ENCODE results near the gene NOL6.

DNA sequence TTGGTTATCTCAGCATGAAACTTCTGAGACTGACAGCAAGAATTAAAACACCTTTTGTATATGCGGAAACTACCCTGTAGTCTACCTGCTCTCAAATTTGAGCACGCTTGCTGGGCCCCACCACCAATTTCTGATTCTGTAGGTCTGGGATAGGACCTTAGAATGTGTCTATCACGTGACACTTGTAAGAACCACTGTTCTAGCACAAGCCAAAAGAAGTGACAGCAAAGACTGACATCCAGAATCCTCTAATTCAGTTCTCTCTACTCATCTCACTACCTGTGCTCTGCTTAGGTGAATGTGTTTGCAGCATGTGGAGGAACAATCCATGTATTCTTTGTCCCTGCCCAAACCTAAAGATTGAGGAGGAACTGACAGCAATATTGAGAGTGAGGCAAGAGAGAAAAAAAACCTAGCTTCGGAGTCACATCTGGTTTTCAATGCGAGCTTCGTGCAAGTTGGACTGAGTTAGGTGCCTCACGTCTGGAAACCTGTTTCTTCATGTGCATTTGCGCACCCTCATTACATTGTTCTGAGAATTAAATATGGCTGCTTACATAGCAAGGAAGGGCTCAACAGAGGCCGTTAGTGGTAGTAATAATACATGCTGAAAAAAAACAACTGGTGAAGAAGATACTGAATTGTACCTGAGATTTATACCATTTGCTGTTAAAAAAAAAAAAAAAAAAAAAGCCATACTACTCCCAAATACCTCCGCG is 18.4 kb downstream of the DNAJA1 start:
- PRO-cap, result no peak
- RAMPAGE, long total RNA, result no peak

- PRO-cap, result no peak
- RAMPAGE, long total RNA, result no peak
Measured at GRCh38 chr9:33082096-33082603, 5.7 kb upstream of the SMU1 start.

GRCh38 chr9:33113043-33113630 is 36.7 kb upstream of the SMU1 start:
- PRO-cap, result no peak
- RAMPAGE, long total RNA, result no peak

DNA sequence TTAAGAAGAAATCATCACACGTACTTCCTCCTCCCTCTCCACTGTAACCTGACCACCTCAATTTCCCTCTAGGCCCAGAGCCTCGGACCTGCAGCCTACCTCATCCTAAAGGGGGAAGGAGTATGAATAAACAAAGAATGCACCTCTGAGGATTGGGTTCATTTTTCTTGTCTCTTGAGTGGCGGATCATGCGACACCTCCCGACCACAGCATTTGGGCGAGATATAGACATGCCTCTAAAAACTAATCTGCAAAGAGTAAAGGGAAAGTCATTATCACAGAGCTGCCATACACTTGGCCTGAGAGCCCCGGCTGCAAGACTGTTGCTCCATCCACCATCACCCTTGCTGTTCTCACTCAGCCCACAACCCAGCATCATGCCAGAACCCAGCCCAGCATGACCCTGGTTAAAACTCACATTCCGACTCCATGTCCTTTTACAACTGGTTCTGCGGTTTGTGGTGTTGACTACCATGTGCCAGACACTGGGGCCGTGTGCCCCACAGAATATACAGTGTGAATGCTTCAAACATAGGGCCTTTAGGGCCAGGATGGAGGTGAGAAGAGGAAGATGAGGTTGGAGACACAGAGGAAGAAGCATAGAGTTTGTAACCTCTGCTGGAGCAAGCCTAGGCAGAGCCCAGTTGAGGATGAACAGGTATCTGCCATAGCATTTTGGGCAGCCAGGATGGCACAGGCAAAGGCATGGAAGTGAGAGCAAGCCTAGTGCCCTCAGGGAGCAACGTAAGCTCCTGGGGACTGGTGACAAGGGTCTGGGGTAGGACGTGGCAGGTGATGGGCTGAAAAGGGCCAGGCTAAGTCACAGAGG is 37.4 kb upstream of the SMU1 start:
- PRO-cap, result no peak
- RAMPAGE, long total RNA, result no peak

DNA sequence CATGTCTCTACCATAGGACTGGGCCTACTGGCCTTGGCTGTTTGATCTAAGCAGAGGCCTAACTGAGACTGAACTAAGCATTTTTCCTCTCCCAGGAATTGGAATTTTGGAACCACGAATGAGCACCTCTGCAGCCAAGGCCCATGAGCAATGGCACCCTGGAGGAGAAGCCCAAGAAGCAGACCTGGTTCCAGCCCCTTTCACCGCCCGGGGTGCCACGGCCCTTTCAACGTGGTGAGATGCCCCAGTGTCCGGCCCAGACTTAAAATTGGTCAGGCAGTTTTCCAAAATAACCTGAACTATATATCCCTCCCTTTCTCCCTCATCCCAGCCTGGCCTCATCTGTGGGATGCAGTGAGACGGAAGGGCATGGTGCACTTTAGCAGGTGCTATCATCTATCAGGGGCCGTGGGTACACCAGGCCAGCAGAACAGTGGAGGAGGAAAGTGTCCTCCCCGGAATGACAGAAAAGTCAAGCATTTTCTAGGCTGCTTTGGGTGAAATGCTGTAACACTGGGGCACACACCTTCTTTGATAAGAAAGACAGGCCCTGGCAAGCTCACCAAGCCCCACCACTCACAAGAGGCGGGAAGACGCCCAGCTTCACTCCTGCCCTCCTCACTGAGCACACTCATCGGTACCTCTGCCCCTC is 43.4 kb downstream of the B4GALT1 start:
- PRO-cap, result no peak
- RAMPAGE, long total RNA, result no peak

DNA sequence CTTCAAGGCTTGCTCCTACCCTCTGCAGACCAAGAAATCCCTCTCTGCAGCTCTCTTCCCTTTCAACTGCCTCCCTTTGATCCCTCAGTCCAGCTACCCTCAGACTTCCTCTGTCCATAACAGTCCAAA is 9.0 kb downstream of the B4GALT1 start:
- PRO-cap, result no peak
- RAMPAGE, long total RNA, result no peak

DNA sequence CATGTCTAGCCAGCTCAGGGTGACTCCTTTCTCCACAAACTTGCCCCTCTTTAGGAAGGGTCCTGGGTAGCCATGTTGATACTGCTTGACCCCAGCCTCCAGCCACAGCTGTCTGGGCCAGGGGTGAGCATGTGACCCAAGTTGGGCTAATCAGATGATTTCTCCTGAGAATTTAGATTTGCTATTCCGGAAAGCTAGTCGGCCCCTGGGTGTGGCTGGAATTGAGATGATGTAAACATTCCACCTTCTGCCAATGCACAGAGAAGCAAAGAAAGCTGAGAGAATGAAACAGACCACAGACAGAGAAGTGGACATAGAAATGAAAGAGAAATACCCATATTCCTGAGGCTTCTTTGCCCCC is 17.8 kb upstream of the B4GALT1 start:
- PRO-cap, result no peak
- RAMPAGE, long total RNA, result no peak

- PRO-cap, result no peak
- RAMPAGE, long total RNA, result no peak
Measured at GRCh38 chr9:33250094-33251011, 10.4 kb downstream of the SPINK4 start.

DNA sequence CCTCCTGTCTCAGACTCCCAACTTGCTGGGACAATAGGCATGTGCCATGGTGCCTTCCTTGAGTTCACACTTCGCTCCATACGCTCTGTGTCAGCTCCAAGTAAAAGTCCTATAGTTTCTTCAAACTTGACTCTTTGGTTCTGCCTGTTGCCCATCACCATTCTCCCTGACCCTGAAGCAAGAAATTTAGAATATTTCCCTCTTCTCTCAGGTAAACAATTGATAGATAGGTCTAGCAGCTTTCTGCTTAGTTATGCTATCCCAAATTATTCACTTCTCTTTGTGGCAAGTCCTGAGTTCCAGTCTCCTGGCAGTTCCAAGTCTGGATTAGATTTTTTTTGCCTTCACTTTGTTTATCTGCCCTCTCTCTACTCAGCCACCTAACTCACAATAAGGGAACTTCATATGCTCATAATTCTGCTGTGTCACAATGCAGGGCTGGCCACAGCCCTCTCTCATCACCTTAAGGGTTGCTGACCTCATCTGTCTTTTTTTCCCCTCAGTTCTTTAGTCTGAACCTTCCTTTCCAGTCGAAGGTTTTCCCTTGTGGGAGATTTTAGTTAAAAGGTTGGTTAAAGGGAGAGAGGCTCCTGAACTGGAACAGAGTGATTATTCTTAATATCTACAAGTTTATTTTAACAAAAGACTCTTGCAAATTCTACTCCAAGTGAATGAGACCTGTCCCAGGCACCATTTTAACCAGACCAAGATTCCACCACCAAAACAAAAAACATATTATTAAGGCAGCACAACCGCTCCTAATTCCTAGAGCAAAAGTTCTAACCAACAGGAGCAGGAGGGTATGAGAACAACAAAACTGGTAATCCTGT is 4.2 kb downstream of the BAG1 start:
- PRO-cap, result no peak
- RAMPAGE, long total RNA, result no peak

DNA sequence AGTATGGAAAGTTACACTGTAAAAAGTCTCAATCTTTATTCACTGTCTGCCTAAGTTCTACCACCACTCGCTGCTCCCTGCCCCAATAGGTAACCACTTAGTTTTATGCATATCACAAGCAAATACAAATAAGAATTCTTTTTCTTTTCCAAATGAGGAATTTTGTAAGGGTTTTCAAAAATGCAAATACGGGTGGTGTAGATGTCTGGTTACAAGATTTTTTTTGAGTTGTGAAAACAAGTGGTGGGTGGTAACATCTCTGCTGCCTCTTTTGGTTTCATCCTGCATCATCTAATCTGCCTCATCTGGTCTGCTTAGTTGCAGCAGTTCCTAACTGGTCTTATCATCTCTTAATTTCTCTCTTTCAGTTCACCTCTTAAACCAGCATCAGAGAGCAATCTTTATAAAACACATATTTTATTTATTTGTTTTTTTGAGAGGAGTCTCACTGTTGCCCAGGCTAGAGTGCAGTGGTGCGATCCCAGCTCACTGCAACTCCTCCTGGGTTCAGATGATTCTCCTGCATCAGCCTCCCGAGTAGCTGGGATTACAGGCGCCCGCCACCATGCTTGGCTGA is 5.3 kb downstream of the NFX1 start:
- PRO-cap, result no peak
- RAMPAGE, long total RNA, result no peak

GRCh38 chr9:33348898-33350144 is 53.0 kb downstream of the AQP7 start:
- PRO-cap, result no peak
- RAMPAGE, long total RNA, result no peak

- PRO-cap, result no peak
- RAMPAGE, long total RNA, result no peak
Measured at GRCh38 chr9:33375709-33376512, 26.5 kb downstream of the AQP7 start.

DNA sequence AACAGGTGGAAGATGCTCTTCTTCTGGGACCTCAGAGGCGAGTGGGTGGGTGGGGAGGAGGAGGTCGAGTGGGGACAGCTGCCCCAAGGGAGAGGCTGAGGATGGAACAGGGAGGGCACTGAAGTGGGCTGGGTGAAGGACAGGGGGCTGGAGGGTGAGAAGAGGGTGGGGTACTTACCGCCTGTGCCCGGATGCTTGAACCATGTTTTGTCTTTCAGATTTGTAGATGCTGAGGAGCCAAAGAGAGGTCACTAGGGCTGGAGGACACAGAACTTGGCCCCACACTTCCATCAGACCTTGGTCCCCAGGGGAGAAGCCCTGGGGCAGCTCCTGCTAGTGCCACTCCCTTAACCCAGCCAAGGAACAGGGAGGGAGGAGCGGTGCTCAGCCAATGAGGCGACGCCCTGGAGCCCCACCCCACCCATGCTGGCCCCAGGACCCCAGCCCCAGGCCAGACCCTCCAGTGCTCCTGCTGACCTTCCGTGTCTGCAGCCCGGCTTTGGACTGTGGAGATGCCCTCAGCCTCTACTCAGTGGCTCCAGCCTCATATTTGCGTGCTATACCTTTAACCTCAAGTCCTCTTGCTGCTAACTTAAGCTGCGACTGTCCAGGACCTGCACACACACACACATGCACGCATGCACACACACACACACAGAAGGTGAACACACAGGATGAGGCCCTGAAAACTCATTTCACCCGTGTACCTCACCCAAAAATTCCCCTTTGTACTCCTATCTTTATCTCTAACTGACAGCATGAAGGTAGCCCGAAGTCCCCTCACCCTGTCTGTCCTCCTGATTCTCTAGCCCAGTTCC is 1.1 kb downstream of the AQP7 start:
- PRO-cap, result no peak
- RAMPAGE, long total RNA, result no peak

GRCh38 chr9:33437031-33437470 is 10.3 kb downstream of the AQP3 start:
- PRO-cap, result no peak
- RAMPAGE, long total RNA, result no peak

- PRO-cap, result bidirectional peak, plus-strand start at chr9:33474151, minus-strand start at chr9:33473847
- RAMPAGE, long total RNA, result no peak
Measured at GRCh38 chr9:33473337-33473989, at the start of gene NOL6. Gene NOL6, minus strand, starts transcription at chr9:33473924.

DNA sequence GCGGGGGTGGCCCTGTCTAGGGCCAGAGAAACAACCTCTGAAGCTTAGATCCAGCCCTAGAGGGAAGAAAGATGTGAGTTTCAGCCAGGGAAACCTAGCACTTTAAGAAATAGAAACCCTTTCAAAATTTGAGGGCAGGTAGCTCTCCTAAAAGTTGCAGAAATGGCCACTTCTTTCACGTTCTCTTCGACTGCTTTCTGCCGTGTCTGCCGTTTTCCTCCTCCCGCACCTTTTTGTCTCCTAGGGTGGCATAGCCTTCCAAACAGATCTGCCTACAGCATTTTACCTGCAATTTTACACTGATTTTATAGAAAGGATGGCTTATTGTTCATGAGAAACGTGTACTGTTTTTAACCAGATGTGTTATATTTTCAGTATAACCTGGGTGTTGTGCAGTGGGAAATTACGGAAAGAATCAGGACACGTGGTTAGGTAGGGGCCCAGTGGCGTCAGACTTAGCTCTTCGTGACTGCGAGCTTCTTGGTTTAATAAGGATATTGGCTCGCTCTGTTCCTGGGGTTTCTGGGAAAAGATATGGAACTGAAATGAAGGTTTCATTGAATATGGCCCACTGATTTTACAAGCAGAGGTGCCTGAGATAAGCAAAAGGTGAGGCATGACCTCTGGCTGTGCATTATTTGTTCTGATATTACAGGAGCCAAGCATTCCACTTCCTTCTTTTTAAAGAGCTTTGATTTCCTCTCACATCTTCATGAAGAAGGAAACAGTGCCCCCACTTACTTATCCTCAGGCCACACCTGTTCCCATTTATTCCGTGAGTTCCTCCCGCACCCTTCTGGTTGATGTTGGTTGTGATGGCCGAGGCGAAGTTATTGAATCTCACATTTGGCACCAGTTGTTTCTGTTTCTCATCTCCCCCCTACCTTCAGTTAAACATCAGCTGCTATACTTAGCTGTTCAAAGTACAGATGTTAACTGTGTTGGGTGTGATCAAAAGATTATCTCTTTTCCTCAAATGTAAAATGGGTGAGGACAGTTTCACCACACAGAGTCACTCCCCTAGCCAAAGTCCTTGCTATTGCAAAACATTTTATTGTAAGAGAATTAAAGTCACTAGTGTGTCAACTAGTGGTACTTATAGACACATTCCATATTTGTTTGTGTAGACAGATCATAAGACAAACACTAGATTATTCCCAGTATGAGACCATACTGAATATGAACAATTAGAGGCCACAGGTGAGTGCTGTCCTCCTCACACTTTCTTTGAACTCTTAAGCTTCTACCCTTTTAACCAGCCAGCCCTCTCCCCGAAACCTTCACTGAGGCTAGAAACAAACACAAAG is 43.5 kb upstream of the PRSS3 start:
- PRO-cap, result no peak
- RAMPAGE, long total RNA, result no peak

GRCh38 chr9:33972965-33973535 is 75.6 kb downstream of the UBAP2 start:
- PRO-cap, result no peak
- RAMPAGE, long total RNA, result no peak

GRCh38 chr9:34400556-34401202 is 3.1 kb upstream of the C9orf24 start:
- PRO-cap, result no peak
- RAMPAGE, long total RNA, result no peak

GRCh38 chr9:34578102-34578609 is 11.4 kb downstream of the CNTFR start:
- PRO-cap, result bidirectional peak, plus-strand start at chr9:34578376, minus-strand start at chr9:34578343
- RAMPAGE, long total RNA, result no peak

GRCh38 chr9:34634657-34635867 is 2.5 kb downstream of the SIGMAR1 start:
- PRO-cap, result no peak
- RAMPAGE, long total RNA, result no peak